Metanephros (tissue), 2 donors: ENCODE measurements around a stretch of chr13.

- RAMPAGE, long total RNA, result no peak
These were observed 20.2 kb downstream of the PIBF1 start for GRCh38 chr13:72801968-72802772.

- RAMPAGE, long total RNA, result no peak
These were observed 80.1 kb downstream of the KLF5 start for GRCh38 chr13:73138587-73139658.

GRCh38 chr13:73194345-73194762 lies 135.5 kb downstream of the KLF5 start:
- RAMPAGE, long total RNA, result no peak

GRCh38 chr13:73325842-73326404 lies 267.1 kb downstream of the KLF5 start:
- RAMPAGE, long total RNA, result no peak

GRCh38 chr13:73530983-73531329 lies 472.2 kb downstream of the KLF5 start:
- RAMPAGE, long total RNA, result no peak

DNA sequence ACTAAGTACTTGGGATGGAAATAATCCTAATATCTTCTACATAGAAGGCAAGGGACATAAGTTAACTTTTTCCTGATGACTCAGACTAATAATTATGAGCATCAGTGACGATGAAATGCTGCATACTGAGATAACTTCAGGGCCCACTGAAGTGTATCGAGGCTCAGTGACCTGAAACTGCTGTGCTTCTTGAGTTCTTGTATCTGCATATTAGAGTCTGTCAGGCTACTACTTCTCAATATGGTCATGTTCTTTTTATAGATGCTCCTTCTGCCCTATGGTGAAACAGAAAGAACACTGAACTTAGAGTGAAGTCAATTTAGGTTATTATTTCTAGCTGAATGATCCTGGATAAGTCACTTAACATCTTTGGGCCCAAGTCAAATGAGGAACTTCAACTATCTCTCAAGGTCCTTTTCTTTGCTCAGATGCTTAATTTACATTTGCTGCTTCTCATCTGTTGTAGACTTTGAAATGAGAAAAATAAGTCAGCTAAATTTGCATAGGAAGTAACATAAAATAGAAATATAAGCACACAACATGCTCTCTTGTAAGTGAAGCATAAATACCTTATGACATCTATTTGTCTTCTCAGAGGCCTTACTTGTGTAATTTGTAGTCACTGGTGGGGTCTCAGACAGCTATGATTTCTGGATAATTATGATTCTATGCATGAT lies 909.1 kb downstream of the KLF5 start:
- RAMPAGE, long total RNA, result no peak

- RAMPAGE, long total RNA, result no peak
These were observed 1109.6 kb downstream of the KLF5 start for GRCh38 chr13:74168402-74168838.

DNA sequence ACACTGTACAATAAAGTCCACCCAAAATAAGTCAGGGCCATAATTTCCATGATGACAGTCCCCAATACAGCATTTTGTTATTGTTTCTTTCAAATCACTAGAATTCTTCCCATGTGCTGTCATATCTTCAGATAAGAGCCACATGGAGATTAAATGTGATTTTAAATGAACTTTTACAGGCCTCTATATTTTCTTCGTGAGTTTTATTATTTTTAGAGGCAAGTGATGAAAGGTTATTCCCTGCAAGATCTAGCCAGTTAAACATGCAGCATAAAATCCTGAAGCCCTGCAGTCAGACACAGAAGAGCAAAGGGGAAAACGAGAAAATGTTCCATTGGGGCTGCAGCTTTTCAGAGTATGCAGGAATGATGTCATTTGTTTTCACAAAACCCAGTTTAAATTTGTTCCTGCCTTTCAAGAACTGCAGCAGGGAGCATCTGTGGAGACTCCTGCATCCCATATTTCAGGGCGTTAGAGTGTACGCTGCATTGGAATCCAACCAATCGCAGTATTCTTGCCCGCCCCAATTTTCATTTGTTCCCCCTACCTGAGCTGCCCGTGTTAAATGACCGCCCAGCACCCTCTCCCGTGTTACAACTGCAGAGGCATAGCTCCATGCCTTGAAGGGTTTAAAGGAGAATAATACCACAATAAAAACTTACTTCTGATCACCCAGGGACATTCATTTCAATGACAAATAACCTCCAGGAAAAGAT lies 1180.5 kb downstream of the TBC1D4 start:
- RAMPAGE, long total RNA, result no peak

DNA sequence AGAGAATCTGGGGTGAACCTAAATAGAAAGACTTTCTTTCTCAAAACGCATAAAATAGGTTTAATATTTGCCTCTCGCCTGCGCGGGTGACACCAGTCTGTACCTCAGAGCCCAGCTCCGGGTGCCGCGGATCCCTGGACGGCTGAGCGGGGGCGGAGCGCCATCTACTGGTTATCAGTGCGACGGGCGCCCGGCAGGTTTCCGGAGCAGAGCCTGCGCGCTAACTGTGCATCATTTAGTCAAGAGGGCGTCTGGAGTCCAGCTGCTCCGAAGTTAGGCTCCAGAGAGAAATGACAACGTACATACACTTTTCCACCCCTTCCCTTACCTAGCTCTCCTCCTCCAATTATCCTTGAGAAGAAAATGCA lies 262.2 kb downstream of the TBC1D4 start:
- RAMPAGE, long total RNA, result no peak

DNA sequence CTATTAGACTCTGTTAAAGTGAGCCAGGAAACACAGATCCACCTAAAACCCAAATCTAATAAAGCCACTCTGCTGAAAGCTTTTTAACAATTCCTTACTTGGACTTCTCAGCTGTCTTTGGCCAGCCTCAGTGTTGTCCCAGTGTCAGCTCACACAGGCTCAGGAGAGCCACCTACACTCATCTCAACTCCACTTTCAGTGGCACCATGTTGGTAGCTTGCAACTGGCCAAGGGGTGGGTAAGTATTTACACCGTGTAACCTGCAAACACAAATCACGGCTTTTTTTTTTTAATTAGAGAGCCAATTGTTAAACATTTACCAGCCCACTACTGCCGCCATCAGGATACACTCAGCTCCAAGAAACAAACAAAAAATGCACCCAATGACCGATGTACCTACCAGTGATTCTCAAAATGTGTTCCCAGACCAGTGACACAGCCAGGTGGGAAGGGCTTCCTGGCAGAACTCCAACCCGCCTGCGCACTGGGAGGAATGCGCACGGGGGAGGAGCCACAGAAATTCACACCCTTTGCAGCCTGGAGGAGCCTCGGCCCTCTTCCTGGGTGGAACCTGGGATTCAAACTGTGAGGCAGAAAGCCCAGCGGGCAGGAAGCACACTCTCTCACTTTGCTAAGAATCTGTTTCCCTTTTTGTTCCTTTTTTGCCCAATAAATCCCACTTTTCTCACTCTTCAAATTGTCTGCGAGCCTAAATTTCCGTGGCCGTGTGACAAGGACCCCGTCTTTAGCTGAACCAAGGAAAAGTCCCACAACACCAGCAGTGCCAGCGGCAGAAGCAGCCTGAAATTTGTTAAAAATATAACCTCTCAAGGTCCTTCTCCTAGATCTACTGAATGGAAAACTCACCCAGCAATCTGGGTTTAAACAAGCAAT lies 255.9 kb downstream of the TBC1D4 start:
- RAMPAGE, long total RNA, result no peak

DNA sequence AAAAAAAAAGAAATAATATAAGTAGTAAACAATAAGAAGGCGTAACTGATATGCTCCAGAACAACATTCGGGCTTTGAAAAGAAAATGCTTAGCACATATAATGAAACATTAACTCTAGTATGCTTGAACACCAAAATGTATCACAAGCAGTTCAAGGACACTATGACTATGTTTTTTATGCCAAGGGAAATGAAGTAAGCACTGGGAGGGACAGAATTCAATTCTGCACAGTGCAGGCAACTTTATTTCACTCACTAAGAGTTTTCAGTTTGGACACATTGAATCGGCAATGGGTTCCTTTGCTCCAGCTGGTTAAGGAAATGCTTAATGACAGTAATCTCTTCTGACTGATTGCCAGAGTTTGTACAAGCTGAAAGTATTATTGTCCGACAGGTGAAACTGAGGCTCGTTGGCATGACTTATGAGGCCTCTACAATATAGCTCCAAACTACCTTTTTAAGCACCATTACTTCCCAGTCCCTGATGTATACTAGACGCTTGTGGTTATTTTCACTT lies 178.6 kb downstream of the TBC1D4 start:
- RAMPAGE, long total RNA, result no peak

DNA sequence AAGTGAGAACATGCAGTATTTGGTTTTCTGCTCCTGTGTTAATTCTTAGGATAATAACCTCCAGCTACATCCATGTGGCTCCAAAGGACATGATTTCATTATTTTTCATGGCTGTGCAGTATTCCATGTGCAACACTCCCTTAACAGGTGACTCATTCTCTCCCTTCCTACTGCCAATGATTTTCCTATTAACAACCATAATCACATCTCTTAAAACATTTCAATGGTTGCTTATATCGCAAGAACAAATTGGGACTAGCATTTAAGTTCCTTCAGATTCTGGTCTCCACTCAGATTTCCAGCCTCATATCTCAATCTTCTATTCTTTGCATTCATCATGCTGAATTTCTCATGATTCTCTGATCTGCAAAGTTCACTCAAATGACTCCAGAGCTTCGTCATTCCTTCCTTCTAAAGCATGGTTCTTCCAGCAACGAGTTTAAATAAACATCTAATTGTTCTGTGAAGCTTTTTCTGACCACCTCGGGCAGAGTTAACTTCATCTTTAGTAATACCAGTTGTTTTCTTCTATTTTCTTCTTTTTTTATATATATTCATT lies 171.0 kb downstream of the TBC1D4 start:
- RAMPAGE, long total RNA, result no peak

DNA sequence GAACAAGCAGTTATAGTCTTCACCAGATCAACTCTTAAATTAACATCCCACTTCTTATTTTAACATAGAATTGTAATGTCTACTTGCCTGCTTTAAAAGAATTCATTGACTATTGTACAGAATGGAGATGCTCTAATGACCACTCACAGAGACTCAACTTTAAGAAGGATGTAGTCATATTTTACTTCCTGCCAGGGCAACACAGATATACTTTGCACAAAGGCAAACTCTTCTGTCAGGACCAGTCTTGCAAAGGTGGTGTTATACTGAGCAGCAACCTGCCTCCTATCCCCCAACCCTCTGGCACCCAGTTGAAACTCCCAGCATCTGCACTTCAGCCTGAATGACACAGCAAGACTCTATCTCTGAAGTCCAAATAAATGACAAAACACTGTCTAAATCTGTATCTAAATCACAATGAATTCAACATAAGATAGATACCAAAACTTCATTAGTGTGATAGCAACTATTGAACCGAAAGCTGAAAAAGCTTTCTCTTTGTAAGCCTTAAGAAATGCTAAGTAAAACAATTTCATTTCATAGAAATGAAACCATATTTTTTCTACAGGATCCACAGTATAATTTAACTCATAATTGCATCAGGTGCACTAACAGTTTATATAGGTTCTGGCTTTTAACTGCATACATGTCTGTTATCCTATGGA lies 163.8 kb downstream of the TBC1D4 start:
- RAMPAGE, long total RNA, result no peak

GRCh38 chr13:75325708-75326060 lies 156.3 kb downstream of the TBC1D4 start:
- RAMPAGE, long total RNA, result no peak

DNA sequence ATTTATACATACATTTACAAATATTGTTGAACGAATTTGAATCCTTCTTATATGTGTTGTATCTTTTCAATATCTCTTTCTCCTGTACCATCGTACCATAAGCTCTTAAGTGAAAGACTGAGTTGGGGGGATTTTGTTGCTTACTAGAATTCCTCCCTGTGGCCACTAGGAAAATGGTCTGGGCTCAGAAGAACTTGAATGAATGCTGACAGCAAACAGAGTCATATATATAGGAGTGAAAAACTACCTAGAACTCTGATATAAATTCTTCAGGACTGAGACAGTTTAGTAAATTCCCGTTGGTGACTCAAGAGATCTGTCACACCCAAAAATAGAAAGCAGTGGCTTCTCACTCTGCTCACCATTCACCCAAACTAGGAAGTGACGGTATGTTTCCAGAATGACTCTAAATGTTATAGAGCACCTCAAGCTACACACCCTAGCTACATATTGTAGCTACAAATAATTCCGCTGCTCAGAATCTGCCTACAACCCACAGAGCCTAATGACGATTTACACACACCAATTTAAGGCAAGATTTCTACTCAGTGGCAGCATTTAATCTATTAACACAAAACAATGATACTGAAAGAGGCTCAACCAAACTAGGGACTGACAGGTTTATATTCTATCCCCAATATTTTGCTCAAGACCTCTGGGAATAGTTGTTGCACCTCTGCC lies 116.2 kb downstream of the TBC1D4 start:
- RAMPAGE, long total RNA, result no peak

DNA sequence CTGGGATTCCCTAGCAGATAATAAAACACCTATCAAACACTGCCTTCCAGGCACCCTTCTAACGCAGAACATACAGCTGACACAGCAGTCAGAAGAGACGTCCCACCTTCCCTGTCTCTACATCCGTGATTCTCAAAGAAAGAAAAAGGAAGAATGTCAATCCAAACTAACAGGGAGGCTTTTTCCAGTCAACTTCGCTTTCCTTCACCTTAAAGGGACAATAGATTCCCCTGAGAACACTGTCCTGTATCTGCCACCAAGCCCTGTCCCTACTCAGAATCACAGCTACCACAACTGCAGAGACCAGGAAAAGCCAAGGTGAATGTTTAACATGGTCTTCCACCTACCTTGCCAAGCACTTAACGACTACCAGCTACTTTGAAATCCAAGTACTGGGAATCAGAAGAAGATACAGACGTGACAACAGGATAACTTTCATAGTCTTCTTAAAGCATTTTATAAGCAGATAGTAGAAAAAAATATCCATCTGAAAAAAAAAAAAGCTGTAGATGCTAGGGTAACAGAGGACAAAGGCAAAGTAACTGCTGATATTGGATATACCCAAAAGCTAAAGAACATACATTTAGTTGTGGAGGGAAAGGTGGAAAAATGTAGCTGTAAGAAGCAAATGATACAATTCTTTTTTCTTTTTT lies 38.4 kb downstream of the TBC1D4 start:
- RAMPAGE, long total RNA, result no peak

DNA sequence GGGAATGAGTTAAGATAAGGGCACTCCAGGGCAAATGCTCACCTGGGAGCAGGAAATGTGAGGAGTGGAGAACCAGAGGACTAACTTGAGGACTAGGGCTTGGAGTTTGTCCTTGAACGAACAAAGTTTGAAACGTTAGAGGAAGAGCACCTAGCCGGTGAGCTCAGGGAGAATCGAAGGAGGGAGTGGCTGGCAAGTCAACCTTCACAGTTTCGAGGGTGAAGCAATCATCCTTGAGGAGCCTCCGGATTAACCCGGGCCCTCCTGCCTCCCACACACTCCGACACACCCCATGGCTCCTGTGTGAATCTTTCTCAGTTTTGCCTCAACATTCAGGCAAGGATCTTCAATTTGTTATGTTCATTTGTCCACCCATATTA lies 58.6 kb downstream of the LMO7 start:
- RAMPAGE, long total RNA, result no peak

DNA sequence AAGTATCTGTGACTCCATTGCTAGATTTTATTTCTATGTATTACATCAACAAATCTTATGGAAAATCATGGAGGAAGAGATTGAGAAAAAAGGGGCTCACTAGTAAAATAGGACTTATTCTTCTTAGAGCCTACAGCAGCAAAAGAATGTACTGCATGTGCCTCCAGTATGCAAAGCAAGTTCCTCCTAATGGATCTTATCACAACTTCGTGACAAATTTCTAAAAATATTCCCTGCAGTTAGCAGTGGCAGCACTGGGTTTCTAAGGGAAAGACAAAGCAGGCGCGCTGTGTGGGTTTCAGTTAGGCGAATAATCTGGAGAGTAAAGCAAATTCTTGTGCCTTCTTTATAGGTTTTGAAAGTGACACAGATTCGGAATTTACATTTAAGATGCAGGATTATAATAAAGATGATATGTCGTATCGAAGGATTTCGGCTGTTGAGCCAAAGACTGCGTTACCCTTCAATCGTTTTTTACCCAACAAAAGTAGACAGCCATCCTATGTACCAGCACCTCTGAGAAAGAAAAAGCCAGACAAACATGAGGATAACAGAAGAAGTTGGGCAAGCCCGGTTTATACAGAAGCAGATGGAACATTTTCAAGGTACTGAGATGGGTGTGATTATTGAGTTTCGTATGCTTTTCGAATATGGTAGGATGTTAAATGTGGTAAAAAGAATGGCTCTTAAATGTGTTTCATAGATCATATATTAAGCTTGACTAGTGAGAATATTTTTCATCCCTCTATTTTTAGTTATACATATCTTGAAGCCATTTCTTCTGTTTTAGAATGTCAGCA lies 168.0 kb downstream of the LMO7 start:
- RAMPAGE, long total RNA, result no peak

DNA sequence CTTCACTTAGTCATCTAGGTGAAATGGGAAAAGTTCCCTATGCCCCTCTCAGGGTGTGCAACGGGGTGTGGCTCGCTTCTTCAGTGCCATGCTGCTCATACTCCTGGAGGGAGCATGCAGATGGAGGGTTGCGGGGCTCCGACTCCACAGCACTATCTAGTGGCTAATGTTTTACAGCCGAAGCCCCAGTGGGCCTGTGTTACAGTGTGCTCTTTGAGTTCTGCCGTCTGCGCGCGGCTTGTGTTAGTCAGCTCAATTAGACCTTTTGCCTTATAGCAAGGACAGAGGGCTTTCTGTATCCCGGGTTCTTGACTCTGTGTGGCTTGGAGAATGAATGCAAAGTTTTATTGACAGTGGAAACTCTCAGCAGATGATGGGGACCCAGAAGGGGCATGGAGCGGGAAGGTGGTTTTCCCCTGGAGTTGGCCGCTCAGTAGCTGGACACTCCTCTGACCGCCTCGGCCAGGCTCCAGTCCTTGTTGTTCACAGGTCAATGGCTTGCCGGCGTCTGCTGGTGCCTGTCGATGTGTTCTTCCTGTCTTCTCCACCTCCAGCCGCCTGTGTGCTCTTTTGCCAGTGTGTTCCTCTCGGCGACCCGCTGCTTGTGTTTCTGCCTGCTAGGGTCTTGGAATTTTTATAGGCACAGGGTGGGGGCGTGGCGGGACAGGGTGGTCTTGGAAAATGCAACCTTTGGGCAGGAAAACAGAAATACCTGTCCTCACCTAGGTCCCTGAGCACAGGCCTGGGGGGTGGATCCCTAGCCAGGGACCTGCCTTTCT lies 383.5 kb downstream of the LMO7 start:
- RAMPAGE, long total RNA, result no peak

GRCh38 chr13:76883809-76884028 lies 2.5 kb downstream of the KCTD12 start:
- RAMPAGE, long total RNA, result no peak